ENCODE measurements around a stretch of chr2.

DNA sequence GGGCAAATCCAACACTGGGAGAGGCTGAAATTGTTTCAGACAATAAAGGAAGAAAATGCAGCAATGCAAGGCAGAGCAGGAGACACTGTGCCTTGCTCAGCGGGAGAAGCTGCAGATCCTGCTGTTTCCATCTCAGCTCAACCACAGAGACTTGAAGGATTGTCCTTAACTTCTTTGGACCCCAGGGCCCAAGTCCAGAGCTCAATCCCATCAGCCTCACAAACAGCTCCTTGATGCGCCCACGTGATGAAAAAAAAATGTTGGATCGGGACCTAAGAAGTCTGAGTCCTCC lies 175.7 kb downstream of the ZFP36L2 start:
- RRBS, result no CpG with 5 or more reads among the region's 4 CpGs

DNA sequence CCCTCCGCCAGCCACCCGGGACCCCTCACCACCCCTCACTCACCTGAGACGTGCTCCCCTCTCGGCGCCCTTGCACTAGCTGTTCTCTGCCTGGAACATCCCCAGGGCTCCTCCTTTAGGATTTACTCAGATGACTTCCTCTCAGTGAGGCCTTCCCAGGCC lies 89.0 kb downstream of the ZFP36L2 start:
- RRBS, result no CpG with 5 or more reads among the region's 5 CpGs

DNA sequence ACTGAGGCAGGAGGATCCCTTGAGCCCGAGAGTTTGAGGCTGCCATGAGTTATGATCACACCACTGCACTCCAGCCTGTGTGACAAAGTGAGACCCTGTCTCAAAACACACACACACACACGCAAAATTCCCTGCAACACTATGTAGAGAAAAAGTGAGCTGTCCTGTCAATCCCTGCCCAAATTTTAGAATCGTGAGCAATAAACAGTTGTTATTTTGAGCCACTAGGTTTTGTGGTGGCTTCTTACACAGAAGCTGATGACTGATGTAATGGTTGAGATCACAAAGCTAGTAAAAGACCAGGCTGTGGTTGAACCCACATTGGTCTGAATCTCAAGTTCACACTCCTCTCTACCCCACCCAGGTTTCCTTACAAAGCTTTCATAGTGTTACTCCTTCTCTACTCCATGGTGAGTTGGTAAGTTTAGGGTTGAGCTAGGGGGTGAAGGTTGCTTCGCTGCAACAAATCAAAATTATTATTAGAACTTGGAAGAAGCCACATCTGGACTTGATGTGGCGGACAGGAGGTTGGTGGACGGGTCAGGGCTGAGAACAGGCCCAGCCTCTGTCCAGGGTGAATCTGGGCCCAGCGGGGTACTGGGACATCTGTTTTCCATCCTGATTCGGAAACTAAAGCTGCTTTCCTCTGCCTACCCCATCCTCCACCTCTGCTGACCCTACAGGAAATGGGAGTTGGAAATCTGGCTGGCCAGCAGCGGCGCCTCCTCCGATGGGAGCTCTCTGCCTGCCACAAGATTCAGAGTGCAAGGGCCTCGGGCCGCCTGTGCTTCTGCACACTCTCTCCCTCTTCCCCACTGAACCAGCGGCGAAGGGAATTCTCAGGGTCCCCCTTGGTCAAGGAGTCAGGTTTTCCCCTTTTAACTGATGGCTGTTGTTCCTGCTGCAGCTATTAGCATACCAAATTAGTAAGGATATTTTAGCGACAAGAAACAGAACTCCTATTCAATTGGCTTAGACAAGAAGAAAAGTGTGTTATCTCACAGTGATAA lies 86.3 kb downstream of the ZFP36L2 start:
- RRBS, result no CpG with 5 or more reads among the region's 16 CpGs

DNA sequence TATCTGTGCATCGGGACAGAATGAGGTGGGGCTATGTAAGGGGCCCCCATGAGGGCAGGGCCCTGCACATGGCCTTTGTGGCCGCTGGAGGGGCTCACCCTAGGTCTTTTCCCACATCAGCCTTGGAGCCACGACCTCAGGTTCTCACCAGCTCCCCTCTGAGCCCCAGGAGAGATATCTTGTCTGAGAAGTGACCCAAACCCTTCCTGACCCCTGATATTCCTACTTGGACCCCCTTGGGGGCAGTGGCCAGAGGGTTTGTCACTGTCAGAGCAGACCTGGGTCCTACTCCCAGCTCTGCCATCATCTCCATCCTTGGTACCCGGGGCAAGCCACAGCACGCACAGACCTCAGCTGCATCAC lies 64.2 kb downstream of the ZFP36L2 start:
- RRBS, result 83% methylated on average over 1 of the region's 5 CpGs

- RRBS, result no CpG with 5 or more reads among the region's 7 CpGs
Measured at GRCh38 chr2:43222698-43223367, 3.6 kb downstream of the ZFP36L2 start.

DNA sequence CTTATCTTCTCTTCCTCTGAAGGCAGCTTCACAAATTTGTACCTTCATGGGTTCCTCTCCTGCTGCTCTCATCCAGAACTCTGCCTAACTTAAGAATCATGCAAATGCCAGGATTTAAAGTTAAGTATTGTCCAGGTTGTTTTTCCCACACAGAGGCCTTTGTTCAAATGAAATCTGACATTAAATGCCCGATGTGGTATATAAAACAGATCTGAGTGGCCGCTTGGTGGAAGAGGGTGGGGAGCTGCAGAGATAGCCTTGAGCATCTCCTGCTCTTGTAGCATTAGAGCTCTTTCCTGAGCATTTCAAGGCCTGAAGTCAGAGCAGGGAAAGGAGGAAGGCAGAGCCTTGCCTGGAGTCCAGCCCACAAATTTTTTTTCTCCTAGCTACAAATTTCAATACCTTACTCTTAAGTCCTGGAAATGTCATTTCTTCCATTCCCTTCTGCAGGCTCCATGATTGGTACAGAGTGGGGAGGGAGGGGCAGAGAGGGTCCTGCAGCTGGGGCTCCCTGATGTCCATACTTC lies 49.4 kb upstream of the ZFP36L2 start:
- RRBS, result no CpG with 5 or more reads among the region's 2 CpGs

DNA sequence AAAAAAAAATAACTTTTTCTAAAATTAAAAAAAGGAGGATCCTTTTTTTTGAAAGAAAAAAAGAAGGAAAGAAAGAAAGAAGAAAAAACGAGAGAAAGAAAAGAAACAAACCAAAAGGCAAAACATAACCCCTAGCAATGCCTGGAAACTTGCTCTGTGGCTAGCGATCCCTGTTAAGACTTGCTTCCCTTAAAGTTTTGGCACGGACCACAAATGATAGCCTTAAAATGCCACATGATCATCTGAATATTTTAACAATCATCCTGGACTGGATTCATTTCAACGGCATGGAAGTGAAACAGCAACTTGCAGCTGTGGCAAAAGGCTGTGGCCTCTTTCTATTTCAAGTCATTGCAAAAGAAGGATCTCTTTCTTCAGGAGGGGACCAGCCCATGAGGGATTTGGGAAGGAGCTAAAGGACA lies 107.1 kb upstream of the ZFP36L2 start:
- RRBS, result no CpG with 5 or more reads among the region's 4 CpGs

- RRBS, result no CpG with 5 or more reads among the region's 4 CpGs
Measured at GRCh38 chr2:43402323-43402979, 176.0 kb upstream of the ZFP36L2 start.

DNA sequence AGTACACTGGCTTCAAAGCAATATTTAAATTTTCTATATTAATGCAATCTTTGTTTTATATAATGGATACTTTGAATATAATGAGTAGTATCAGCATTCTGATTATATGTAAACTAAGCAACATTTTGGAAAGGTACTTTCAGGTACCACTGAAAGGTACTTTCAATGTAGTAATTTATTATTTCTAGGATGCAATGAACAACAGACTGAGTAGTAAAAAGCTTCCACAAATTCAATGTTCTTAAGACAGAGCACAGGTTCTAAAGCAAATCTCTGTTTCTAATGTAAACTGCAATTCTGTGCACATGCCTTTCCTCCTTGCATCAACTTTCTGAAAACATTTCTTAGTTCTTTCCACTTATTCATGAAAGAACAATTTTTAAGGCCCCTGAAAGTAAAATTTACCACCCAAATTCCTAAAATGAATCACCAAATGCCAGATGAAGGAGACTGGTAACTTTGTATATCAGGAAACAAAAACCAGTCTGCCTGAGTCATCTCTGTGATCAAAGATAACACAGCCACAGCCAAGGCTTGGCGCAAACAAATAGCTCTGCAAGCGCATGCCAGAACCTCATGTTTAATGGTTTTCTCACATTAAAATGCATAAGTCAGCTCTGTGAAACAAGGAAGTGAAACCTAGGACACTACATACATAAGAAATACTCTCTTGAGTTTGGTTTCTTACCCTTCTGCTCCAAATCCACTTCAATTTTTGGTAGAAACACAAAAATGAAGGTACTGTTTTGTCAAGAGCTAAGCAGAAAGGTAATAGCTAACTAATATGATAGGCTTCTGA lies 169.5 kb downstream of the THADA start:
- RRBS, result no CpG with 5 or more reads among the region's 2 CpGs

DNA sequence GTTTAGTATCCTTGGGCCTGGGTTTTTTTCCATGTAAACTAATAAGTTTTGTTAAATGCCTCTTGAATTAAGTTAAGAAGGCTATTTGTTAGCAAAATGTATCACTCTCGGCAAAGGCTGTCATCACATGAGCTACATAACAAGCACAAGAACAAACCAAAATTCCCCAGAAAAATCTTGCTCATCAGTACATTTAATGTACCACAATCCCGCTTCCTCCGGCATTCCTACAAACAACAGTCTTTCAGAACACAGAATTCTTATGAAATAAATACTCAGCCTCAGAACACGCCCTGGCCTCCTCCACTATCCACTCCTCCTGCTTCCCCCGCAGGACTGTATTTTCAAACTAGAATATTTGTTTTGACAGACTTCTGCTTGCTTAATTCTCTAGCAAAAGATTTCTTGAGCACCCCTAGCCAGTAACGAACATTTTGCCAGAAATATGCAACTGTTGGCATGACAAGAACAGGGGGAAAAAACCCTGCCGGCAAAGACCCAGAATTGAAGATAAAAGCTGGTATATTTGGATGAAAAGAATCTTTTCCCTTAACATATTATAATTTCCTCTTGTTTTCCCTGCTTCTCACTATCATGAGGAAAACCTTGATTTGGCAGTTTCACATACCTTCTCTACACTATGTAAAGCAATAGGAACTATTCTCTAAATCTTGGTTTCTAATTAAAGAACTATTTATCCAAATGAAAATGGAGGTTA lies 131.2 kb downstream of the THADA start:
- RRBS, result no CpG with 5 or more reads among the region's 7 CpGs

DNA sequence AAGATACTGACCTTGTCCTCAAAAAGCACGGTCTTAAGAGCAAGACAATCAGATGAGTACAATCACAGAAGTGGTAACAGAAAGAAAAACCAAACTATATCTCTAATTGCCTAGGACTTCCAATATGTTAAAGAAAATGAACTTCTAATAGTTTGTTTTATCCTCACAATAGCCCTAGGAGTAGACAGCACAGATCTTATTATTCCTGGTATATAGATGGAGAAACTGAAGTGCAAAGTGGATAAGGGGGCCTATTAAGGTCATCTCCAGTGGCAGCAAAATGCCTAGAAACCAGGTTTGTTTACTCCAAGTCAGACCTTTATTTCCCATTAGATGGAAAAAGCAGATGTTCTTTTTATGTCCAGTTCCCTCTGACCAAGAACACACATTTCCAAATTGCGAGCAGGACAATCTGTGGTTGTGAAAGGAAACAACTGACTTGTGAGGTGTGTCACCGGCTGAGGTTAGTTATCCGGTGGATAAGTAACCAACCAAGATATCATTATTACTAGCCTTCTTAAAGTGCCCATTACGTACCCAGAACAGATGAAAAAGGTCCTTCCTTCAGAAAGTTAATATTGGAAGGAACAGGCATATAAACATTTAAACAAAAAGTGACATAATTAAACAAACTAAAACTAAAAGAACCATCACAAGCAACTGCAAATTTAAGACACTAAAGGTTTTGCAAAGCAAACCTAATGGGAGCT lies 113.0 kb downstream of the THADA start:
- RRBS, result no CpG with 5 or more reads among the region's 5 CpGs

- RRBS, result no CpG with 5 or more reads among the region's 4 CpGs
Measured at GRCh38 chr2:43790015-43790484, 16.2 kb downstream of the DYNC2LI1 start.

- RRBS, result no CpG with 5 or more reads among the region's 5 CpGs
Measured at GRCh38 chr2:43819407-43820000, 19.1 kb downstream of the ABCG5 start.

- RRBS, result no CpG with 5 or more reads among the region's 12 CpGs
Measured at GRCh38 chr2:43877835-43878433, 39.2 kb downstream of the ABCG8 start.

- RRBS, result 10% methylated on average over 17 of the region's 40 CpGs
Measured at GRCh38 chr2:44086740-44087716, 81.6 kb upstream of the PPM1B start.

- RRBS, result no CpG with 5 or more reads among the region's 9 CpGs
Measured at GRCh38 chr2:44087717-44088253, 80.9 kb upstream of the PPM1B start.

DNA sequence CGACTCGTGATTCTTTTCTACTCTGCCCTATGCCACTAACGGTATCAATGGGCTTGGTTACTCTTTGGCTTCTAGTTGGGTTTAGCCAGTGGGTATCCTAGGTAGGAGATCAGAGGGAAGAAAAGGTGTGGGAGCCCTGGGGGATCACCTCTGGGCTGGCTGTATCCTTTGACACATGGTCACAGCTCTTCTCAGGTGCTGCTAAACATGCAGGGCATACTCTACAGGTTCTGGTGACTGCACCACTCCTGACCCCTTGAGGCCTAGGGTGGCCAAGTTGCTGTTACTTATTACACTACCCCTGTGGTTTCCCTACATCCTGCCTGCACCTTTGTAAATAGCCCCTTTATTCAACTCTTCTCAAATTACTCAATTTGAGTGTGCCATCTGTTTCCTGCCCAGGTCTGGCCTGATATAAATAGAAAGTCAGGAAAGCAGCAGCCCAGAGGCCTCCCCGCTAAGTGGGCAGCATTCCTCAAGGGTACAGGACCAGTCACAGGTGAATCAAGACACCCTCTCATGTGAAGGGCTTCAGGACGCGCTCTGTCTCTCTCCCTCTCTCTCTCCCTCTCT lies 78.2 kb upstream of the PPM1B start:
- RRBS, result no CpG with 5 or more reads among the region's 6 CpGs

DNA sequence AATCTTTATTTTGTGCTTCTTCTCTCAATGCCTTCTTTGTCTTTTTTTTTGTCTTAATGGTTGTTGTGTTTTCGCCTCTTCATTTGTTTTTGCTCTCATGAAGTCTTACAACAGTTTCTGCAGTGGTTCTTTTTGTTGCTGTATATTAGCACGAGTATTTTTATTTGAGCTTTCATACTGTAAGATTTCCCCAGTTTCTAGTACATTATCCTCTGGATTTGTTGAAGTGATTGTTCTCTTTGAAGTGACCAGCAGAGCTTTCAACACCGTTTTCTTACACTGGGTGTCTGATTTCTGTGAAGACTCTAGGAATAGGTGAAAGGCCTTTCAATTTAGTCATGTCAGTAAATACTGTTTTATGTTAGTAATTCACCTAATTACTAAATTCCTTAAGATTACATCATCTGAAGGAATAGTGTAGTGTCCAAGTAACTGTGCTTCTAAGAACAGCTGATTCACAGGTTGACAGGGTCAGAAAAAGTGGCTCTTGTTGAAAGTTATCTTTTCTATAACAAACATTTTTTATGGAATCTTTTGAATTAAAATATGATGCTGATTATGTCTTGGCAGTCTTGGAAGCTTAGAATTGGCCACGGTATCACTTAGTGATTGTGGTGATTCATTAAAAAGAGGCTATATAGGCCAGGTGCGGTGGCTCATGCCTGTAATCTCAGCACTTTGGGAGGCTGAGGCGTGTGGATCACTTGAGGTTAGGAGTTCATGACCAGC lies 2.4 kb downstream of the PPM1B start:
- RRBS, result no CpG with 5 or more reads among the region's 6 CpGs

DNA sequence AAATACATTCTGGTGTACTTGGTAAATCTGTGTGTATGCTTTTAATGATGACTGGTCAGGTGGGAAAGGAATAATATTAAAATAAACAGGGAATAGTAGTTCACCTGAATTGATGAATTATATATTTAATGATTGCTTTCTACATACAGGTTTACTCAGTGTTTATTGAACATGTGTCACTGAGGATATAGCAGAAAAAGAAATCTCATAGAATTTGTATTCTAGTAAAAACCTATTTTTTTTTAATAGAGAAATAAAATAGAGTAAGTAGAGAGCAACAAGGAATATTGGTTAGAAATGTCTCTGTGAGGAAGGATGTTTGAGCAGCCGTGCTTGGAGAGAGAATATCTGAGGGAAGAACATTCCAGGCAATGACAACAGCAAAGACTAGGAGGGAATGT lies 46.9 kb downstream of the PPM1B start:
- RRBS, result no CpG with 5 or more reads among the region's 1 CpG

DNA sequence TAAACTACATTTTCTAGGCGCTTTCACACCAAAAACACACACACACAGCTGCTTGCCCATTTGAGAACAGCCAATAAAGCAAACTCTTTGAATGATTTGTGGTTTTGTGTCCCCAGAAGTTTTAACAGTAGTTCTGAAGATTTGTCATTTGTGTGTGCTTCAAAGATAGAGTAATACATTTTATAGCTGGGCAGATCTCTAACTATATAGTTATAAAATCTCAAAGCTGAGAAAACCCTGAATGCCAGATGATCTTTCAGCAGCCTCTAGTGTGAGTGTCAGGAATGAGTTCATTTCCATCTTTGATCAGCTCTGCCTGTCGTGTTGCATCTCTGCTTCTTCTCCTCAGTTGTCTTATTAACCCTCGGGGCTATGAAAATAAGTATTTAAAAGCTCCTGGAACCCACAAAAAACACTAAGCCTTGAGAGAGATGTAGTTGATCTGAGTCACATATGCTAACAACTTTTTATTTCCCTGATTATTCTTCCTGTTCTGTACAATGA lies 30.1 kb upstream of the SLC3A1 start:
- RRBS, result no CpG with 5 or more reads among the region's 3 CpGs